ENCODE measurements around the gene C4orf33.

DNA sequence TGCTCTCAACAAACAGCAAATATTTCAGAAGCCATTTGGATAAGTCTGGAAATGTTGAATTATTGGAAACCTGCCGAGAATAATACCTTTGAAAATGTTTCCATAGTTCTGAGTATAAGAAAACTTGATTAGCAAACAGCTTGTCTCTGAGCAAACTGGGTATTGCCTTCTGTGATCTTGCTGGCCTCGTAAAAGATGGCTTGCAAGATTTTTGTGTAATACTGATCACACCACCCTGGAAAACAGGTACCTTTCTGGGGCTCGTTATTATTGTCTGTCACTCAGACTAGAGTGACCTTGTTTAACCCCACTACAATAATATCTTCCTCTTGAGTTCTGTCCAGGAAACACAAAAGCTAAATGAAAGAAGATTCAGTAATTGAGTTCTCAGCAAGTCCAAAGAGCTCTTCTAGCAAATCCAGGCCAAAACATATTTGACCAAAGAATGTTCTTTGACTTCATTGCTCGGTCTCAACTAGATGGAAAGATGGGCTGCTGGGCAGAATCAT is 255.7 kb upstream of the JADE1 start:
- PRO-cap, result no peak

DNA sequence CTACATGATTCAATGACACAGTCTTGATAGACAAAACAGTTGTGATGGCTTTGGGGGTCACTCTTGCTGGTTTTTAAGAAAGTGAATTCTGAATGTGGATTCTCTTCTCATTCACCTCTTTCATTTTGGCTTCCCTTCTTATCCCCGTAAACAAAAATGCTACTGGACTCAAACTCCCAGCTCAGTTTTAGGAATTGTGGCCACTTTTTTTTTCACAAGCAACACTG is 253.2 kb upstream of the JADE1 start:
- PRO-cap, result no peak

DNA sequence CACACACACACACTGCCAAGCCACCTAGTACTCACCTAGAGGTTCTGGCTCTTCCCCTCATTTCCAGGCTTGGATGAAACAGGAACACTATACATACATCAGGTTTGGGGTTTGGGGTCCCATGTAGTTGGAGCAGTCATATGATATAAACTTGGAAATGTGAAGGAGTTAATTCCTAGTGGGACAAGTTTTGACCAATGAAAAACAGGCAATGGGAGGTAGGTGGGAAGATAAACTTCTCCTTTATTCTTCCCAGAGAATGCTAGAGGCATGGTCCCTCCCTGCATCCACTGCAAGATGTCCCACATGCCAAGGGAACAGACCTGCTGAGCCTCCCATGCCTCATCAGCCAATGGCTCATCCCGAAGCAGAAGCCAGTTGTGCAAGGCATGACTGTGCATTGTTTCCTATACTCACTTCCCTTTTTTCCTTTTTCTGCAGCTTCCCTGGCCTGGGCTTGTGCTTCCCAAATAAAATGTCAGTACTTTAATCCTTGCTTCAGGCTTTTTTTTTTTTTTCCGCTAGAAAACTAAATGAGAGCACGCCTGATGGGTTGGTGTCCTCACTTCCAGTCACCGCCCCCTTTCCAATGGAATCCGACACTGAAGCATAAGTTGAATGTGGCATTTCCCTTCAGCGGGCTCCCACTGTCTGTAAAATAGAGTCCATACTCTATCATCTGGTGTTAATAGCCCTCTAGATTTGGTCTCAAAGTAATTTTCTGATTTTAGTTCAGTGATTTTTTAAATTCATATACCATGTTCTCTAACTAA is 239.1 kb upstream of the JADE1 start:
- PRO-cap, result no peak

DNA sequence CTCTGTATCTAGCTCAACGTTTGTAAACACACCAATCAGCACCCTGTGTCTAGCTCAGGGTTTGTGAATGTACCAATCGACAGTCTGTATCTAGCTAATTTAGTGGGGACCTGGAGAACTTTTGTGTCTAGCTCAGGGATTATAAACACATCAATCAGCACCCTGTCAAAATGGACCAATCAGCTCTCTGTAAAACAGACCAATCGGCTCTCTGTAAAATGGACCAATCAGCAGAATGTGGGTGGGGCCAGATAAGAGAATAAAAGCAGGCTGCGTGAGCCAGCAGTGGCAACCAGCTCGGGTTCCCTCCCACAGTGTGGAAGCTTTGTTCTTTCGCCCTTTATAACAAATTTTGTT is 136.4 kb upstream of the JADE1 start:
- PRO-cap, result no peak

- PRO-cap, result no peak
Observed at GRCh38 chr4:128783191-128783656, 26.3 kb upstream of the JADE1 start.

DNA sequence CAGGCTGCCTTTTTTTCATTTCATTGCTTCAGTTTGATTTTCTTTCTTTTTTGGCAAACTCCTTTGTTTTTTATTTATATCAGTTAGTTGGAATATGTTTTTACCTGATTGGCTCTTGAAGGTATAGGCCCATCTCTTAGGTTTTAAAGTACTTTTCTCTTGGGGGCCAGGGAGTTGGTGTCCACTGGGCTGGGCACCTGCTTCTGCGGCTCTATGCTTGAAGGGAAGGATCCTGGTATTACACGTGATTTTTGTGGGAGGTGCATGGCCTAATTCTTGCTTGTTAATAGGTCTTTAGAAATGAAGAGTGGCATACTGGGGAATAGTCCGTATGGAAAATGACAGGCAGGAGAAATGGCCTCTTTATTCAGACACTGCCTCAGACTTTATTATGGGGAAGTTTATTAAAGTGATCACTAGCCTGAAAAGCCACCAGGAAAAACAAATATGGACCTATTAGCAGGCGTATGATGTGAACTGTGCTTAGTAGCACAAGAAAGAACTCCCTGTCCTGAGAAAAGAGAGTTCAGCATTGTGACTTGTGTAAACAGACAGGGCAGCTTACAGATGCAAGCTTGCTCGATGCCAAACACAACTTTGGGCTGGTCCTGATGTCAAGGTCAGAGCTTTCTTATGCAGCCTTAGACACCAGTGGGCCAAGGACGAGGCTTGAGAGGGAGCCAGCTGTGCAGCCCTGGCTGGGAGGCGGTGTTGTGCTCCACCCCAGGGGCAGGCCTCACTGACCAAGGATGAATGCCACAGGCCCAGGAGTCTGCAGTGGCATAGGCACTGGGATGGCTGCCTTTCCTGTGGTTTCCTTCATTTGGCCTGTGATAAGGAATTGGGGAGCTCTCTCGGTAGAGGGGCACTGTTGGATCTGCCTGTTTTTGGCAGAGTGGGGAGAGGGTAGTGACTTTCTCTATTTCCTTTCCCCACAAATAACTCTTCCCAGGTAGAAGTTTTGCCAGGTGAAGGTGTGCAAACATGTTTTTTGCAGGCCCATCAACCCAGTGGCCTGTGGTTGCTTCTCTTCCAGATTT is 35.3 kb downstream of the JADE1 start:
- PRO-cap, result no peak

DNA sequence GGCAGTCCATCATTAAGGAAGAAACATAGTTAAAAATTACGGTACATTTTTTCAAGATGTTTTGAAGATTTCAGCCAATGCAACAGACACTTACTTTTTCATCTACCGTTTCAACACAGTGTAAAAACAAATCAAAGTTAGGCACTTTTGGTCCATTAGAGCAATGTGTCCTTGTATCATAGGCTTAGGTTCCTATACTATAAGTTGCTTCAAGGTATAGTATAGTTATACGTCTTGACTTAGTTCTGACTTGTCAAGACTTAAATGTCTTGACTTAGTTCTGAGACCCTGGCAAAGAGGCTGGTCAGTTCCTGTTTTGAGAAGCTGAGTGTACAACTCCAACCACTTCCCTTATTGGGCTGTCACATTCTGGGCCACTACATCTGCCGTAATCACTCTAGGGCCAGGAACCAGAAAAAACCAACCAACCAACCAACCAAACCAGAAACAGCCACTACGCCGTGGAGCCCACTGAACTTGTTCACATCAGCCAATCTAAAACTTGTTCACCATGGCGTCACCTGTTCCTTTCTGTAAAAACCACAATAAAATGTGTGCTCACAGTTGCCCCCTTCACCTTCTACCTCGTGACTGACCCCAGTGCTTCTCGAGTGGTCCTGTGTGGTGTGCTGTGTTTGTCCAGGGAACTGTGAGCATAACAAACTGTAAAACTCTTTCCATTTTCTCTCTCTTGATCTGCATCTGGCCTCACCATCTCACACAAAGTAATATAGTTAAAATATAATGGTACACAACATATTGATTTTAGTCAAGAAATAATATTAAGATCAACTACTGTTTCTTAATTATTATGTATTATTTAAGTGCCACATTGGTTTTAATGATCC is 107.3 kb downstream of the JADE1 start:
- PRO-cap, result no peak

DNA sequence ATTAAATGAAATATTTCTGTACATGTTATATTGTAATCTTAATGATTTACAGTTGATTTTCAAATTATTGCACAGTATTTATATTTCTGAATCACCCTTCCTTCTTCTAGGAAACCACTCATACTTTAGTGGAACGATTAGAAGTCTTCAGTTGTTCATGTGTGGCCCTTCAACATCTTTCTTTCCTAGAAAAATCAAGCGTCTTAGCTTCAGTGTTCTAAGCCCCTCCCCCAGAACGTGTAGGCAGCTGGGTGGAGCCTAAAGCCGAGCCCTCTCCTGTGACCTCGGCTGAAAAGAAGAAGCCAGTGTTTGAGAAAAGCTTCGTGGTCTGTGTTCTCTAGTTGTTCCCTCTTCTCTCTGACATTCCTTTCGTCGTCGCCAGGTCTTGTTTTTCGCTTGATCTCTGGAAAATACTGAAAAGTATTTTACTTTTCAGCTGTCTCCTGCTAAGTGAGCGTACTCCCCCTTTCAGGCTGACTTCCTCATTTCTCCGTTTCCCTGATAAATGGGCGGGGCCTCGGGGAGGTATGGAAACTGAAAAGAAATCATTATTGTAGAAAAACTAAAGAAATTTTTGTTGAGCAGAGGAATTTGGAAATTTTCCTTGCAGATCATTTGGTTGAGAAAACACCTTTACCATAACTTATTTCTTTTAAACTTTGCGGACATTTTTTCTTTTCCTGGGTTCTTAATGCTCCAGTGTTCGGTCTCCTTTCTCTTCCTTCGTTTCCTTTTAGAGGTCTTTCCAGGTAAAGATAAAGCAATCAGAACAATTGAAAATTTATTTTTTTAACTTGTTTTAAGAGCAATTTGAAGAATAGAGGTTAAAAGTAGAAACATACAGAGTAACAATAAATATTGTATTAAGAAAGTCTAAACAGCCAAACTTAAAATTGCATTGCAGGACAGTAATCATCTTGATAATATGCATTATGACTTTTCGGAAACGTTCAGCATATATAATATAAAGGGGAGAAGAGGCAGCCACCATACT is at the start of gene C4orf33:
C4orf33 (plus strand) TSS at position 269 of the 994 bp plus-strand sequence.
- PRO-cap, result no peak

GRCh38 chr4:129342807-129343245 is 246.9 kb downstream of the C4orf33 start:
- PRO-cap, result no peak

- PRO-cap, result no peak
Observed at GRCh38 chr4:131596936-131597252, 1552.2 kb upstream of the PCDH10 start.

- PRO-cap, result no peak
Observed at GRCh38 chr4:136393604-136393956, 1138.7 kb downstream of the PCDH18 start.

GRCh38 chr4:137942813-137943428 is 299.2 kb downstream of the SLC7A11 start:
- PRO-cap, result no peak

DNA sequence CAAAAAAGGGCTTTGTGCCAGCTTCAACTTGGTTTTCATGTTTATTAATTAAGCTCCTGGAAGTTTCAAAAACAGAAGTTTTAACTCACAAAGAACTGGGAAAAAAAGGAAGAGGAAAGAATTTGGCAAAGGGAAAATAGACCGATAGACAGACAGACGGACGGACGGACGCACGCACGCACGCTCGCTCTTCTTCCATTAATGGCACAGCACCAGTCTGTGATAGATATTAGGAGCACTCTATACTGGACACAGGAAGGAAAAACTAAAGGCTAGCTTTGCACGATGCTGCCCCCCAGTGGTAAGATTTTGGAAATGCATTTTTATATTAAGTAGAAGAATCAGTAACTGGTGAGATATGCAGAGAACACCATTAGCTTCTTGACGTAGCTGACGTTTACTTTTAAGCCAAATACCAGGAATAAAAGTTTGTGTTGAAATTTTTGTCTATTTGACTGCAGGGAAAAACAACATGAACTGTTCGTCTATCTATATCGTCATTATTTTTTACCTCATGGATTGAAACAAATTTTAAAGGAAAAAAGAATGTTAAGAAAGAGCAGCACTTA is 151.7 kb downstream of the SLC7A11 start:
- PRO-cap, result bidirectional peak, plus-strand start at position 335 of the sequence, minus-strand start at position 203 of the sequence

GRCh38 chr4:138181233-138181529 is 61.0 kb downstream of the SLC7A11 start:
- PRO-cap, result no peak

- PRO-cap, result no peak
Observed at GRCh38 chr4:138682812-138683351, 332.7 kb upstream of the NOCT start.

- PRO-cap, result no peak
Observed at GRCh38 chr4:139011193-139011894, 4.2 kb upstream of the NOCT start.

GRCh38 chr4:139084109-139084747 is 68.6 kb downstream of the NOCT start:
- PRO-cap, result bidirectional peak, plus-strand start at chr4:139084138, minus-strand start at chr4:139083914; bidirectional peak, plus-strand start at chr4:139084439, minus-strand start at chr4:139084322; bidirectional peak, plus-strand start at chr4:139084586, minus-strand start at chr4:139084526

DNA sequence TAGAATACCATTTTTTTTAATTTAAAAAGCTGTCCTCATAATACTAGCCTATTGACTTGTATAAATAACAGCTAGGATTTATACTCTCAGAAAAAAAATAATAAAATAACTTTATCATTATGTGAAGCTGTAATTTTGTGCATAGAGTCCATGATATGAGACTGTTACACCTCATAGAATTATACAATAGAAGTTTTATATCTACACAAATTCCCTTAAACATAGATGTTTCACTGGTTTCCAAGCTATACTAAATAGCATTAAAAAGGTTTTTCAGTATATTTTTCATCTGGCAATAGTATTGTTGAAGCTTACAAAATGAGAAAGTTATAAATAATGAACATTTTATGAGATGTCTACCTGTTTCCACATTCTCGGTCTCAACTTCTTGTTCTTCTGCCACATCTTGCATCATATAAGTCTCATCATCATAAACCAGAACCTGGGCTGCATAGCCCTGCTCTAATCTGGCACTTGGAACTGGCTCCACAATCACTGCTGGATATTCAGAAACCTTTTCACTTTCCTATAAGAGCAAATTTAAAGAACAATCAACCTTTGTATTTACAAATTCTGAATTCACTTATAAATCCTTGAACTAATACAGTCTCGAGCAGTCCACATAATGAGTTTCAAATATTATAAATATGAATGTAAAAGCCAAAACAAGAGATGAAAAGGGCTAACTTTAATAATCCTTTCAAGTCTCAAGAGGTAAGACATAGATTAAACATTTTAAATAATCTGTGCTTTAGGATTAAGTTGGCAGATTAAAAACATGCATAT is 52.0 kb downstream of the ELF2 start:
- PRO-cap, result no peak

DNA sequence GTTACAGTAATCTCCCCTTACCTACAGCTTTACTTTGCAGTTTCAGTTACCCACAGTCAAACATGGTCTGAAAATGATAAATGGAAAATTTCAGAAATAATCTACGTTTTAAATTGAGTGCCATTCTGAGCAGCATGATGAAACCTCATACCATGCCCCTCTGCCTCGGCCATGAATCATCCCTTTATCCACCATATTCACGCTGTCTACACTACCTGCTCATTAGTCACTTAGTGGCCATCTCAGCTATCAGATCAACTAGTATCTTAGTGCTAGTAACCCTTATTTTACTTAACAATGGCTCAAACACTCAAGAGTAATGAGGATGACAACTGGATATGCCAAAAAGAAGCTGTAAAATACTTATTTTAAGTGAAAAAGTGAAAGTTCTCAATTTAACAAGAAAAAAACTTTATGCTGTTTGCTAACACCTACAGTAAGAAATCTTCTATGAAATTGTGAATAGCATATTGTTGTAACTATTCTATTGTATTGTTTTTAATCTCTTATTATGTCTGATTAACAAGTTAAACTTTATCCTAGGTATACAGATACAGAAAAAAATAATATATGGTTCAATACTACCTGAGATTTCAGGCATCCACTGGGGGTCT is 4.7 kb downstream of the ELF2 start:
- PRO-cap, result no peak

GRCh38 chr4:139178786-139178913 is 1.6 kb upstream of the ELF2 start:
- PRO-cap, result bidirectional peak, plus-strand start at chr4:139178965, minus-strand start at chr4:139178838

Measured in neural crest cell (in vitro differentiated cells).